Bile duct (tissue), 1 donor: ENCODE measurements around the gene ARGLU1.

- PRO-cap: no peak
These were observed 77.0 kb downstream of the ITGBL1 start for GRCh38 chr13:101529389-101529953.

DNA sequence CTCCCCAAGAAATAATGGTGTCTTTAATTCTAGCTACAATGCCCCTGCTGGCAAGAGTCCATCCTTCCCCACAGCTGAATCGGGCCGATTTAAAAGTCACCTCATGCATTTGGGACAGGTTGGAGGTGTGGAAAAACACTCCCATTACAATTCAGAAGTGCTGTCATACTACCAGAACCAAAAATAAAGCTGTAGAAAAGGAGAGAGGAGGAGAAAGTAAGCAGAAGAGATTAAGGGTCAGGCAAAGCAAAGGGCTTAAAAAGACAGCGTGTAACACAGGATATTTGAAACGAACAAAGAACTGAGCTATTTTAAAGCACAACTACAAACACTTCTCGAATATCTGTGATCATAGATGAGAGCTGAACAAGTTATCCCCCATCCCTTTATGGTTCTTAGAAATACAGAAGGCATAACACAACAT lies 285.4 kb upstream of the TPP2 start:
- PRO-cap: no peak

DNA sequence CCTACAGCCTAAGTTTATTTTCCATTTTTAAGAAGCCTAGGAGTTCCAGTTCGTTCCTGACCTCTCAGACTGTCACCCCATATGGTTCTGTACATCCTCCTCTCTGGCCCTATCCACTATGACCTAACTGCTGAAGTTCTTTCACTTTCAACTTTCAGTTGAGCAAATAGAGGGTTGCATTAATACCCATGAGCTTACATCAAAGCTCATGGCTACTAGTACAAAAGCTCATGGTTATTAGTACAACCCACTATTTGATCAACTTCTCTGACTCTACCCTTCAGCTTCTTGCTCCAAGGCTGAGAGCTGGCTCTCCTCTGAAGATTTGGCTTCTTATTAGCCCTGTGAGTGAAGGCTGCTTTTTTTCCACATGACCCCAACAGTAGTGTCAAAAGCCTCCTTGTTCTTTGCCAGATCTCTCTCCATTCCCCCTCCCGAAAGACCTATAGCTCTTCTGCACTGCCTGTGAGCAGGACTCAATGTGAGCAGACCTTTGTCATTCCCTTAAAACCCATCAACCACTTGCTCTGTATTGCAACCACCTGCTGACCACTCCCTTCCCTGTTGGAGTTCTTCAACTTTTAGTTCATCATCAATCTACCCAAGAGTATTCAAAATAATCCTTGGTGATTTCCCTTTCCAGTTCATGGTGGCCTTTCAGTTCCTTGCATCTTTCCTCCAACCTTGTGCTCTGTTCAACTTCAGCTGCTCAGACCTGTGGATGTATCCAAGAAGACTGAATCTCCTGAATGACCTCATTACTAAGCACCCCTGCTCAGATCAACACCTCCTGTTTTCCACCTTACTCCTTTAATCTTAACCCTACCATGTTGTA lies 267.6 kb upstream of the TPP2 start:
- PRO-cap: no peak

- PRO-cap: no peak
These were observed 196.9 kb upstream of the TPP2 start for GRCh38 chr13:102399620-102400515.

- PRO-cap: no peak
These were observed 2.6 kb downstream of the TPP2 start for GRCh38 chr13:102599526-102599730.

GRCh38 chr13:102861881-102863182 lies 16.5 kb downstream of the ERCC5 start:
- PRO-cap: no peak

- PRO-cap: no peak
These were observed 756.0 kb upstream of the SLC10A2 start for GRCh38 chr13:103822142-103822591.

DNA sequence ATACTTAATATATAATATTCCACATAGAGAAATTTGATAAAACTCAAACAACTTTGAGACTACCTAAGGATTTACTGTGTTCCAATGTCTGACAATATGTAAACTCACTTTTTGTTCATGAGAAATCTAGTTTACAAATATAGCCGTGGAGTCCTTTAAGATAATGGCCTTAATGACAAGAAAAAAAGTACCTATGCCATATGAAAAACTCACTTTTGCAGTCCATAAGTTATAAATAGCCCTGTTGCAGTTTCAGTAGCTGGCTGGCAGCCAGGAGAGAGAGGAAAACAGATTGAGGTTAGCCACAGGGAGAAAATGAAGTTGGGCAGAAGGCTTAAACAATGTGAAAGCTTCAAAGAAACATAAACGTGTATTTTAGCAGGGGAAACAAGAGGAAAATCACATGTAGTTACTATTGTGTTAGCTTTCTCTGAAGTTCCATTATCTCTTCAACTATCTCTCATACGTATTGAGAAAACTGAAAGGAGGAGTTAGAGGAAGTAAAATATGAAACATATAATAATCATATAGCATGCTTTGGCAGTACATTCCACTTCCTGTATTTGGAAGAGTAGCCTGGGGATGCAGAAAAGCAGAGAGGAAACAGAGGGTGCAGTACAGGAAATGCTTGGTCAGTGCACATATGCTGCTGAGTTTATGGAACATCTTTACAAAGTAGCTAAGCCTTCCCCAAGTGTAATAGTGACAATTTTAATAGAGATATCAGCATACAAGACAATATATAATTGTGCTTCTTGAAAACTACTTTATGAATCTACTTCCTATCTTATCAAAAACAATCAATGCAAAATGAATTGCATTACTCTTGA lies 481.5 kb upstream of the DAOA start:
- PRO-cap: no peak

DNA sequence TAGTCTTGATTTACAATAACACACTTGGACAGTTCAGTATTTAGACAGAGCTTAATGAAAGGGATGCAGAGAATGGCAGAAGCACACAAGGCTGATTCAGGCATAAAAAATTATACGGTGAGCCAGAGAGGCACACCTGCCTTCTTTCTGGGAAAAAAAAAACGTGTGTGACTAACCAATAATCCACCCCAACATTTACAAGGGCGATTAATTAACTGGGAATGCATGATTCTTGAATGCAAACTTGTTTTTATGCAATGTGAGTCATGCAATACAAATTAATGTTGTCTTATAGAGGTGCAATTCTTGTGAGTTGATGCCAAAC lies 348.3 kb downstream of the DAOA start:
- PRO-cap: no peak

- PRO-cap: no peak
These were observed 435.7 kb downstream of the EFNB2 start for GRCh38 chr13:106099826-106100056.

DNA sequence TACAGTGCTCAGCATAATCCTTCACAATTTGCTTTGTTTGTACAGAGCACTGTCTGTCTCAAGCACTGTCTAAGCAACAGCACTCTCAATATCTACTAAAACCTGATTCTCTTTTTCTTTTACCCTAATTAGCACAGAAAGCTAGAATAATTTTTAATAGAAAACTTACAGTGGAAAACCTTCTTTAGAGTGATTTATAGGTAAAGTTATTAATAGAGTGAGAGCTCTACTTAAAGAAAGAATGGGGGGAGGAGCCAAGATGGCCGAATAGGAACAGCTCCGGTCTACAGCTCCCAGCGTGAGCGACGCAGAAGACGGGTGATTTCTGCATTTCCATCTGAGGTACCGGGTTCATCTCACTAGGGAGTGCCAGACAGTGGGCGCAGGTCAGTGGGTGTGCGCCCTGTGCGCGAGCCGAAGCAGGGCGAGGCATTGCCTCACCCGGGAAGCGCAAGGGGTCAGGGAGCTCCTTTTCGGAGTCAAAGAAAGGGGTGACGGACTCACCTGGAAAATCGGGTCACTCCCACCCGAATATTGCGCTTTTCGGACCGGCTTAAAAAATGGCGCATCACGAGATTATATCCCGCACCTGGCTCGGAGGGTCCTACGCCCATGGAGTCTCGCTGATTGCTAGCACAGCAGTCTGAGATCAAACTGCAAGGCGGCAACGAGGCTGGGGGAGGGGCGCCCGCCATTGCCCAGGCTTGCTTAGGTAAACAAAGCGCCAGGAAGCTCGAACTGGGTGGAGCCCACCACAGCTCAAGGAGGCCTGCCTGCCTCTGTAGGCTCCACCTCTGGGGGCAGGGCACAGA lies 322.0 kb downstream of the EFNB2 start:
- PRO-cap: no peak

DNA sequence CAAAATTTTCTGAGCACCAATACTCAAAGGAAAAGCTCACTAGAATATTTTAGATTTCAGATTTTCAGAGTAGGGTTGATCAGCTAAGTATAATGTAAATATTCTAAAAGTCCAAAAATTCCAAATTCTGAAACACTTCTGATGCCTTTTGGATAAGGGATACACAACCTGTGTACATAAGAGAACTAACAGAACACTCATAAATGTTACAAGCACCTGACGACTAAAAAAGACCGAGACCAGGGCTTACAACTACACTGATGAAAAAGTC lies 183.3 kb downstream of the EFNB2 start:
- PRO-cap: no peak

- PRO-cap: no peak
These were observed 1.1 kb downstream of the EFNB2 start for GRCh38 chr13:106534297-106534863.

DNA sequence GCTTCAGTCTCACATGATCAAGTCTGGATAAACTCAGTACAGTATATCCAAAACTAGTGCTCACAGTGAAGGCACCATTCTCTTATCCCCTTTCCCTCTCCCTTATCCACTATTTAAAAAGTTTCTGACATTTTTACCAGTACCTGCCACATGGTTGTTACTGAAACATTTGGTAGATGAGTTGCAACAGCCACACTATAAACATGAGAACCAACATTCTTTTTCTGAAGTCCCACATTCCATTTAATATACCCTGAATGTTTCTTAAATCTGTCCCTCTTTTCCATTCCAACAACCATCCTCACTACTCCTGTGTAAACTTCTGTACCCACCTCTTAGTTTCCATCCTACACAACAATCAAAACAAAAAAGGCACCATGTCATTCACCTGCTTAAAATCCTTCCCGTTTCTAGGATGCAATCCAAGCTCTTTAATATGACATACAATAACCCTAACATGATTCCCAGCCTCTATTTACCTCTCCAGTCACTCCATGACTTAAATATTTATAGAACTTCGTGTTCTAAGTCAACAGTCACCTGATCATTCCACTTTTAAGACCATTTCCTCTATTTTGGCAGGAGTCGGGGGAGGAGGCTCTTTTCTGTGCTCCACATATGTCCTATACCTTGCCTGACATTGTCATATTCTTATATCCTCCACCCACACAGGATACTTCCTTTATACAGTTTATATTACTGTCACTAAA lies 3.0 kb downstream of the ARGLU1 start:
- PRO-cap: no peak

DNA sequence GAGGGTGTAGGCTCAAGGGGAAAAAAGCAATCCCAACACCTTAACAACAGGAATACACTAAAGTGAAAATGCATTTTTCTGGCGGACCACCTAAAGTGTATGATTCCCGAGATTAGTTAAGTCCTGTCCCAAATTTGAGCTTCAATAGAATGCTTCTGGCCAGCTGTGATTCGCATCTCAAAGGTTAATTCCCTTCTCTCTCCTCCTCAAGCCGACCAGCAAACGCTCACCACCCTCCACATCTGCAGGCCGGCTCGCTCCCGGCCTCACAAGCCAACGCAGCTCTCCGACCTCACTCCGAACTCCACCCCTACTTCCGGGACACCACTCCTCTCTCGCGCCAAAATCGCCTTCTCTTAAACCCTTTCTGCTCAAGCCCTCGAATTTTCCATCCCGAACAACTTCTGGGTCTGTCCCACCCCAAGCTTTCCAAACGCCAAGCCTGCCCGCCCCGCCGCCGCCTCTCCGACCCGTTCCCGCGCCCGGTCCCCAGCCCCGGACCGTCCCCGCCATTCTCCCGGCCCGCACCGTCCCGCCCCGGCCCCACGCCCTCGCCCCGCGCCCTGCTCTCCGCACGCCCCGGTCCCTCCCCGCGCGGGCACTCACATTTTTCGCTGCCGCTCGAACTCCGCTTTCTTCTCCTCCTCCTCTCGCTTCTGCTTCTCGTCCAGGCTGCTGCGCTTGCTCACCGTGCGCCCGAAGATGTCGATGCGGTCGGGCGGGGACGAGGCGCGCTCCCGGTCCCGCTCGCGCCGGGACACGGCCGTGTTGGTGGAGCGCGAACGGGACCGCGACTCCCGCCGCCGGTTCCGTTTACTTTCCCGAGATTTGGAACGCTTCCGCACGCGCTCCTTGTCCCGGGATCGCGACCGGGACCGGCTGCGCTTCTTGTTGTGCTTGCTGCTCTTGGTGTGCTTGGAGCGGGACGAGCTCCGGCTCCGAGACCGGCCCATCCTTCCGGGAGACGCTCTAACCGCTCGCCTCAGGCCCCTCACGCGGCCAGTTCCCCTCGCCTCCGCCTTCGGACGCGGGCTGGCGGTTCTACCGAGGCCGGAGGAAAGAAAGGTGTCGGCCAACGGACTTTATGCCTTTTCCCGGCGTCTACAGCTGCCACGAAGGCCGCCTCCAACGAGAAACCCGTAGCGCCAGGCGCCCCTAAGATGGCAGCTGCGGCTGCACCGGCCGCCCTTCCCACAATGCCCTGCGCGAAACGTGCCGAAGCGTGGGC lies at the start of gene ARGLU1:
Gene ARGLU1 (minus strand): TSS at position 1,171 of the 1,228 bp plus-strand sequence.
- PRO-cap: bidirectional peak, plus-strand start at position 295 of the sequence, minus-strand start at position 244 of the sequence; bidirectional peak, plus-strand start at position 755 of the sequence, minus-strand start at position 677 of the sequence; unidirectional peak, minus-strand start at position 913 of the sequence; bidirectional peak, plus-strand start outside the sequence, minus-strand start at position 1,198 of the sequence

- PRO-cap: bidirectional peak, plus-strand start at chr13:106570677, minus-strand start at chr13:106570452; unidirectional peak, plus-strand start at chr13:106570820
These were observed 2.5 kb upstream of the ARGLU1 start for GRCh38 chr13:106570268-106570999.

GRCh38 chr13:106587779-106588266 lies 19.9 kb upstream of the ARGLU1 start:
- PRO-cap: no peak

GRCh38 chr13:106961057-106961646 lies 393.2 kb upstream of the ARGLU1 start:
- PRO-cap: no peak

GRCh38 chr13:108120090-108120919 lies 95.0 kb downstream of the LIG4 start:
- PRO-cap: no peak

DNA sequence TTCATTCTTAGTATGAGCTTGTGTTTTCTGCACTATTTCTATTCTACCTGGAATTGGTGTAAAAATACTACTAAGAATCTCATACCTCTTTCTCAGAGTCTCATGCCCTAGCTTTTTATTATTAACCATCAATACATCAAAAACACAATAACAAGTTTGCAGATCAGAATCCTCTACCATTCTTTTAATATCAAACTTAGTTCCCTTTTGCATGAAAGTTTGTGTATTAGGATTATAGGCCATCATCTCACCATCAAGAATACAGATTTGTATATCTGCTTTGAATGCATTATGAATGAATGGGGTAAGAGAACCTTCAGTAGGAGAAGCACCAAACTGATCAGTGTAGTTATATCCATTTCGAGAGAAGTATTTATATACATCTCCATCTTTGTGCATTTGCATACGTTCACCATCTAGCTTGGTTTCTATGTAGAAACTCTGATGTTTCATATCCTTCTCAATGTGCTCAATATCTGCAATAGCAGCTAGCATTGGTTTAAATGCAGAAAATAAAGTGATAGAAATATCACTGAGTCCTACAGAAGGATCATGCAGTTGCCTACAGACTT lies 5.2 kb downstream of the LIG4 start:
- PRO-cap: no peak